ENCODE measurements around the gene STAC2.

DNA sequence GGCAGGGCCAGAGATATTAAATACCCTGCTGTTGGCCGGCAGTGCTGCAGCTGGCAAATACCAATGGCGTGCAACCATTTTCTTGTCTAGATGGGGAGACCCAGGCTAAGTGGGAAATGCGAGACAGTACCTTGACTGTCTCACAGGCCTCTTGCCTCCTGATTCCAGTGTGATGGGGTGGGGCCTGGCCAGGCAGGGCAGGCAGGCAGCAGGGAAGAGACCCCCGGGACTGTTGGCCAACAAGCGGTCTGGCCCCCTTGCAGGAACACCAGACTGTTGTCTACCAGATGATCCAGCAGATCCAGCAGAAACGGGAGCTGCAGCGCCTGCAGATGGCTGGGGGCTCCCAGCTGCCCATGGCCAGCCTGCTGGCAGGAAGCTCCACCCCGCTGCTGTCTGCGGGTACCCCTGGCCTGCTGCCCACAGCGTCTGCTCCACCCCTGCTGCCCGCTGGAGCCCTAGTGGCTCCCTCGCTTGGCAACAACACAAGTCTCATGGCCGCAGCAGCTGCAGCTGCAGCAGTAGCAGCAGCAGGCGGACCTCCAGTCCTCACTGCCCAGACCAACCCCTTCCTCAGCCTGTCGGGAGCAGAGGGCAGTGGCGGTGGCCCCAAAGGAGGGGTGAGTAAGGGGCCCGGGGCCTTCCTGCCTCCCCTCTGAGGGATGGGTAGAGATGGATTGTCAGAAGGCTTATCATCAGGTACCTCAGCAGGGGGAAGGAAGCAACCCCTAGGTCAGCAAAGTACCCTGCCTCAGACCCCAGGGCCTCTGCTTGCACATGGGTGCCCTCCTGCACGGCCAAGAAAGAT is 5.6 kb upstream of the CISD3 start:
- RRBS: no CpG with 5 or more reads among the region's 18 CpGs

DNA sequence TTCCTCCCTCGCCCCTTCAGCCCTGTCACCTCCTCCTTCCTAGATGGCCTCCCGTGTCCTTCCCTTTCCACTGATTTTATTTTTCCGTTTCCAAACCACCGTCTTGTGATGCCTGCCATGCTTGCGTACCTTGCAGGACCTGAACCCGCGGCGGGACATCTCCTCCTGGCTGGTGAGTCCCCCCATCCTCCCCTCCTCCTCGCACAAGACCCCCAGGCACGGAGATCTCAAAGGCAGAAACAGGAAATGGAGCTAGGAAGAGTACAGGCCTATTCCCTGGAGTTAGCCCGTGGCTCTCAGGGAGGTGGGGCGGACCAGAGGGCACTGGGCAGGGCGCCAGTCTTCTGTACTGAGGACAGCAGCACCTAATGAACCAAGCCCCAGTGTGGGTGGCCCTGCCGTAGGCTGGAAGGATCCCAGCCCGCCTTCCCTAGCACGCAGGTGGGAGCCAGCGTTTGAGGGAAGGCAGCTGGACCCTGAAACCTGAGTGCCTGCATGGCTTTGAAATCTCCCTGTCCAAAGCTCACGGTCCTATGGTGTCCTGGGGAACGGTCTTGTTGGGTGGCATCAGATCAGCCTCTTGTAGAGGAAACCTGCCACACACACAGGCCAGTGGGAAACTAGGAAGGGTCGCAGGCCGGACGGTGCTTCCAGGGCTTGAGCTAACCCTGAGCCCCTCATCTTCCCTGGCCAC is 630 bp downstream of the CISD3 start:
- RRBS: no CpG with 5 or more reads among the region's 22 CpGs

DNA sequence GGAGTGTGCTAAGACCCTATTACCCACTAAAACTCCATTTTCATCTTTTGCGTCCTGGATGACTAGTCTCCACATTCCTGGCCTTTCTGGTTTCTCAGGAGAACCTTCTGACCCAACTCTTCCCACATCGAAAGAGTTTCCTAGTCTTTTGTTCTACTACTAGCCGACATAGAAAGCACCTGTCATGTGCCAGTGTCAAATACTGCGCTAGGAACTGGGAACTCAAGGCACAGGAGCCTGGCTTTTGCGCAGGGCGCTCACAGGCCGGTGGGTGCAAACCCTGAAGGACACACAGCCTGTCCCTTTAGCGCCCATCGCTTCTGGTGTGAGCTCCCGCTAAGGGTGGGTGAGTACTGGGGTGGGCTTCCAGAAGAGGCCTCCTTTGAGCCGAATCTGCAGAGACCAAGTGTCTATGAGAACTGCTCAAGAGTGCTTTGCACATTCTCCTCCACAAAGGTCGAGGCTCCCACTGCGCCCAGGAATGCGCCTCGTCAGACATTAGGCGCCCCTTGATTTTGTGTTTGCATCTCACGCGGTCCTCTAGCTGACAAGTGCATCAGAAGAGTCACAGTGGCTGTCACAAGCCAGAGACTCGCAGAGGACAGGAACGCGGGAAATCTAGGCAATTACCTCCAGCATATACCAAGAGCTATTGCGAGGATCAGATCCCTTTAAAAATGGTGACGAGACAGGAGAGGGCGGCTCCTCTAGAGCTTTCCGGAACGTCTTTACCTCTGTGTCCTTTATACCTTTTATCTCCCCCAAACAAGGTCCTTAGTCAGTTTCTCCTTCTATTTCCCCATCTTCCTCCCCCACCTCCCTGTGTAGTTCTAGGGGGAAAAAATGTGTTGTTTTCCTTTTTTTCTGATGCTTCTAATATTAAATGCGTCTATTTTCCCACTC is 1.9 kb upstream of the PSMB3 start:
- RRBS: no CpG with 5 or more reads among the region's 27 CpGs

GRCh38 chr17:38751350-38751613 is 1.3 kb upstream of the PSMB3 start:
- RRBS: no CpG with 5 or more reads among the region's 5 CpGs

DNA sequence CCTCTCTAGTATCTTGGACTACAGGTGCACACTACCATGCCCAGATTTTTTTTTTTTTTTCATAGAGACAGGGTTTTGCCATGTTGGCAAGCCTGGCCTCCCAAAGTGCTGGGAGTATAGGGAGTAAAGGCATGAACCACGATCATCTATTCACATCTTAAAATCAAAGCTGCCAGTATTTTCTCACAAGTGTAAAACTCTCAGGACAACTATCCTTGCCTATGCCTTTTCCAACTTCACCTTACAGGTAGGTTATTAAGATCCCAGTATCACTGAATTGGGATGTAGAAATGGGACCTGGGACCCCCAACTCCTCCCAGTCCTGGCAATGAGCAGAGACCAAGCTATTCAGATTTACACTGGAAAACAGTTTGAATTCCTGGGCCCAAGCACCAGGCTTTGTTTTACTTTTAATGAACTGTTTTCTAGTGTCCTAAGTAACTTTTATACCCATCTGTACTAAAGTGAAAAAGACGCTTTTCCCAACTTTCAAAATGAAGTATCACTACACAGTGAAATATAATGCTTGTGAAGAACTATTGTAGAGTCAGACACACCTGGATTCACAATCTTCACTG is 2.8 kb downstream of the RPL23 start:
- RRBS: no CpG with 5 or more reads among the region's 2 CpGs

- RRBS: no CpG with 5 or more reads among the region's 5 CpGs
These were observed 2.2 kb downstream of the LASP1 start for GRCh38 chr17:38871962-38872635.

GRCh38 chr17:38883071-38883319 is 13.1 kb downstream of the LASP1 start:
- RRBS: no CpG with 5 or more reads among the region's 2 CpGs

GRCh38 chr17:38885506-38885898 is 15.6 kb downstream of the LASP1 start:
- RRBS: no CpG with 5 or more reads among the region's 4 CpGs

- RRBS: no CpG with 5 or more reads among the region's 13 CpGs
These were observed 28.3 kb downstream of the LASP1 start for GRCh38 chr17:38898078-38898607.

- RRBS: no CpG with 5 or more reads among the region's 17 CpGs
These were observed 29.1 kb downstream of the LASP1 start for GRCh38 chr17:38898608-38899639.

- RRBS: 23% methylated on average over 3 of the region's 9 CpGs
These were observed 35.0 kb upstream of the FBXO47 start for GRCh38 chr17:39002142-39002761.

DNA sequence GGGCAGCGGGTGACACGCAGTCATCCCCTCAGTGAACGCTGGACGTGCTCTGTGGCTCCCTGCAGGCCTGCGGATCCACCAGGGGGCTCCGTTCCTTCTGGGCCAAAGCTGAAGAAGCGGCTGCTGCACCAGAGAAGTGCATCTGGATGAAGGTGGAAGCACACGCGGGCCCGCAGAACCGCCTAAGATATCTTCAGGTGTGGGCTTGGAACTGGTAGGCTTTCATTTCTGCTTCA is 78.7 kb upstream of the FBXO47 start:
- RRBS: no CpG with 5 or more reads among the region's 11 CpGs

GRCh38 chr17:39082448-39083055 is 68.9 kb downstream of the PLXDC1 start:
- RRBS: no CpG with 5 or more reads among the region's 2 CpGs

GRCh38 chr17:39094433-39095248 is 56.8 kb downstream of the PLXDC1 start:
- RRBS: no CpG with 5 or more reads among the region's 13 CpGs

- RRBS: no CpG with 5 or more reads among the region's 8 CpGs
These were observed 1.7 kb downstream of the CACNB1 start for GRCh38 chr17:39195723-39196185.

- RRBS: no CpG with 5 or more reads among the region's 21 CpGs
These were observed 409 bp upstream of the RPL19 start for GRCh38 chr17:39199623-39200124.

DNA sequence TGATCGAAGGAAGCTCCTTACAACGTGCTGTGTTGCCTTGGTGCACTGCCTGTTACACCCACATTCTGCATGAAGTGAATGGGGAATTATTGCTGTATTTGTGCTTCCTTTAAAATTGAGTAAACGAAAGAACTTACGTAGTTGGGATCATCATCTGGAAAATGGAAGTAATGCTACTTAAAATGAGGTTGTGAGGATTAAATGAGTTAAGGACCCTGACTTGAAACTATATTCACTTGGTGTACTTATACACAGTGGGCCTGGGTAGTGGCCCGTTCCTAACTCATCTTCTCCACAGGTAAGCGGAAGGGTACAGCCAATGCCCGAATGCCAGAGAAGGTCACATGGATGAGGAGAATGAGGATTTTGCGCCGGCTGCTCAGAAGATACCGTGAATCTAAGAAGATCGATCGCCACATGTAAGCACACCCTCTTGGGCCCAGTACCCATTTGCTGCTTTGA is 2.6 kb downstream of the RPL19 start:
- RRBS: no CpG with 5 or more reads among the region's 12 CpGs

DNA sequence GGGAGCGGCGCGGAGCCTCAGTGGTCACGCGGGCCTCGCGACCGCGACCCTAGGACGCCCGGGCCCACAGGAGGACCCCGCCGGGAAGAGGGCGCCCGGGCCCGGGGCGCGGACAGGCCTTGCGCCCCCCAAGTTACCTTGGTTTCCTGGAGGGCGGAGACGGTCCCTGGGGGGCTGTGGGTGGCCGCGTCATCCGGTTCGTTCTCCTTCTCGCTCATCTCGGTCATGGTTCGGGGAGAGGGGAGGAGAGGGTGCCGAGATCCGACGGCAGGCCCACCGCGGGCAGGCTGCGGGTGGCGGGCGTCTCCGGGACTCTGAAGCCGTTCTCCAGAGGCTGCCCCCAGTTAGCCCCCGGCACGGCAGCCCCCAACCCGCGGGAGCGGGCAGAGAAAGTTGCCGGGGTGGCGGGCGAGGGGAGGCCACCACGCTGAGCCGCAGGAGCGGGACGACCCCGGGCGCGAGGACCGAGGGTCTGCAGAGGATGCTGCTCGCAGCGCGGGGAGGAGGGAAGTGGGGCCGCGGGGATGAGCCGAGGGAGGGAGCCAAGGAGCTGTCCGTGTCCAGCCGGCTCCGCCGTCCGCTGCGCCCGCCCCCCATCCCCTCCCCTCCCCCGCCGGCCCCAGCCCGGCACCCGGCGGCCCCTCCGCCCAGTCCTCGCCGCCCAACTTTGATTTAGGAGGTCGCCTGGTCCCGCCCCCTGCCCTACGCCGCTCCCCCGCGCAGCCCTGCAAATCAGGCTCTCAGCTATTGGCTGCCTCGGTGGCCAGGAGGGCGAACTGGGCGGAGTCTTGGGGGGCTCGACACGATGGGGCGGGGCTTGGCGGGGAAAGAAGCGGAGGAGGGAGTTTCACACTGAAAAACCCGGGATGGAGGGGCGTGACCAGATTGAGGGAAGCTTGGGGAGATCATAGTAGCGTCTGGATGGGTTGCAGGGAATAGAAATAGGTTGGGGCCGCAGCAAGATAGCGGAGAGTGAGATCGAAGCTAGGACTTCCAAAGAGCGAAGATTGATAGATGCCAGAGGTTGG is at the start of gene STAC2:
Gene STAC2 (minus strand): TSS at position 670 of the 1,028 bp plus-strand sequence.
- RRBS: 3% methylated on average over 50 of the region's 96 CpGs

DNA sequence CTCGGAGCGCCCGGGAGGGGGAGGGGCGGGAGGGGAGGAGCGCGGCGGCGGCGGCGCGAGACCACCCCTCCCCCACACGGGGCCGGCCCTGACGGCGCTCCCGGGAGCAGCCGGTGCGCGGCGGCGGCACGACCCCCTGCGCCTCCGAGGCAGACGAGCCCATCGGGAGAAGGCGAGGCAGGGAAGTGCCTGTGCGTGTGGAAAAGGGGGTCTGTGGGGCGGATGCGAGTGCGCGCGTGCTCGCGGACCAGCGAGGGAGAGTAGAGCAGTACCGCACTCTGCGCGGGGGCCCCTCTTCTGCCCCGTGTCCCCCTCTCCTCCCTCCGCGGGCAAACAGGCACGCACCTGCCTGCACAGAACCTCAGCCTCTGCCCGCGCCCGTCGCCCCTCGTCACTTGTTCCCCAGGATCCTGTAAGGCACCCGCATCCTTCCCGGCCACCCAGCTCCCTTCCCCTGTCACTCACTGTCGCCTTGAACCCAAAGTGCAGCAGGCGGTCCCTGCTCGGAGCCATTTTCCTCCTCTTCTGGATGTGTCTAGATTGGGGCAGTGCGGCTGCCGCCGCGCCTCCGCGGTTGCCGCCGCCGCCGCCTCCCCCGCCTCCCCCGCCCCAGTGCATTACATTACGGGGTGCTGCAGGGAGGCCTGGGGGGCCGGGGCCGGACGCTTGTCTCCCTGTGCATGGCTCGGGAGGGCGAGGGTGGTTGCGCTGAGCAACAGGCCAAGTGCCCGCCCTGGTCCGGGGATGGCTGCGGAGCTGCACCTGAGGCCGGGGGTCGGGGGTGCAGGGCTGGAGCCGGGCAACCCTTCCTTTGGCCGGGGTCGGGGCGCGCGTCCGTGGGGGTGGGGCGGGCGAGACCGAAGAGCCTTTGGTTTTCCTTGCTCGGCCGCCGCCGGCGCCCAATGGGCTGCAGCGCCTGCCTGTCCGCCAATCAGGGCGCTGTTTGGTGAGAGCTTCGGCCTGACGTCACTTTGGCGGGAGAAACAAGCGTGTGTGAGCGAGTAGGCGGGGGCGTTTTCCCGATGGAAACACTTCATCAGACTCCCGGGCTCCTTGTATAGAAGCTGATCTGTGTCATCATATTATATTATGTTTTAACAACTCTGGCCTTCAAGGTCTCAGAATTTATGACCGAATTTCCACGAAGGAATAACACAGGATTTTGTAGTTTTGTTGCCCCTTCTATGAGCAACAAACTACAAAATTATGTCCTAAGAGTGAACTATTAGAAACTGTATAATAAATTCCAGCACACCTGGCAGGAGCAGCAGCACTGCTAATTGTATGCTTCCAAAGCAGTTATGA is 734 bp upstream of the FBXL20 start:
- RRBS: 2% methylated on average over 27 of the region's 106 CpGs

DNA sequence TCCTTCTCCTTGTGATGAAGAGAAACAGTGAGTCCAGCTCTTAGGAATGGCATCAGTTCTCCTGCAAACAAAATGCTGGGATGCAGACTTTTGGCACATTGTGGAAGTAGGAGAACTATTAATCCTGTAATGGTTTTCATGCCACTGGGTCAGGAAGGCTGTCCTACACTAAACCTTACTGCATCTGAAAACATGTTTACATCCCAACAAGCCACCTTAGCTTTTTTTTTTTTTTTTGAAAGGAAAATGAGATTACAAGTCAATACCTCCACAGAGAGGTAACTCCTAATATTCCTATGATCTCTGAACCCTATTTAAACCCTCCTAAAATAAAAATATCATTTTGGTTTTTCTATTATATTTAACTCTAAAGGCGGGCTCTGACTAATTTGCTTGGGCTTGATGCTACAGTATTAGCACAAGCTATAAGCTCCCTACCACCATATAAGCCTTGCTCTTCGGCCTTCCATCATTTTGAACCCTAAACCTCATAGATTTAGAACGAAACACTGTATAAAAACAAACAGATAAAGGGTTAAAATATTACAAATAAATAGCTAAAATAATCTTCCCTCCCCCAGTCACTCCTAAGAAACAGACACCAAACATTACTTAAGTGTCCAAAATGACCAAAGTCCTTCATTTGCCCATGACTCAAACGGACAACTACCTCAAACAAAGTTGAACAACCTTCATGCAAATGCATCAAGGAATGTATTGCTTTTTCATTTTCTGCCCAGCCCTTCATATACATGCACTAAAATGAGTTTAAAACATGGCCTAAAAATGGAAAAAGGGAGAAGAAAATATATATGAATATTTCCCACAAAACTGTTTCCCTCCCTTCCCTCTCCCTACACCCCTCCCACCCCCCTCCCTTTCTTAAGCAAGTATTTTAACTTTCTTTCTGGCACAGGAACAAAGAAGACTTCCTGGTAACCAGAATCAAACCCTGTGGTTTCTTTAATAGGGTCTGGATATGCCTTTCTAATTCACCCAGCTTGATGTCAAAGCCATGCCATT is 5.2 kb upstream of the FBXL20 start:
- RRBS: no CpG with 5 or more reads among the region's 4 CpGs